HT1080 (cell line): Measurements from ENCODE around the gene DQX1.

DNA sequence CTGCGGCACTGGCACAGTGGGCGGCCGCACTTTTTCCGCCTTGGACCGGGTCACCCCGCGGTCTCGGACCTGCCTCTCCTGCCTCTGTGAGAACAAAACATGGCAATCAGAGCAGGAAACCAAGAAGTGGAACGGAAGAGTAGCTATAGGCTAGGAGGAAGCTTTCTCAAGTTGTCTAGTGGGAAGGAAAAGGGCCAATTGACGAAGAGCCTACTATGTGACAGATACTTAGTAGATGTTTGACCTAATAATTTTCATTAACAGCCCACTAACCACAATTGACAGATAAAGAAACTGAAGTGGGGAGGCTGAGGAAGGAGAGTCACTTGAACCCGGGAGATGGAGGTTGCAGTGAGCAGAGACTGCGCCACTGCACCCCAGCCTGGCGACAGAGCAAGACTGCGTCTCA, 5.3 kb downstream of the C2orf81 start:
RAMPAGE:
- cytosol, long total RNA = no peak
- long total RNA = no peak
- nucleus, long total RNA = no peak

DNA sequence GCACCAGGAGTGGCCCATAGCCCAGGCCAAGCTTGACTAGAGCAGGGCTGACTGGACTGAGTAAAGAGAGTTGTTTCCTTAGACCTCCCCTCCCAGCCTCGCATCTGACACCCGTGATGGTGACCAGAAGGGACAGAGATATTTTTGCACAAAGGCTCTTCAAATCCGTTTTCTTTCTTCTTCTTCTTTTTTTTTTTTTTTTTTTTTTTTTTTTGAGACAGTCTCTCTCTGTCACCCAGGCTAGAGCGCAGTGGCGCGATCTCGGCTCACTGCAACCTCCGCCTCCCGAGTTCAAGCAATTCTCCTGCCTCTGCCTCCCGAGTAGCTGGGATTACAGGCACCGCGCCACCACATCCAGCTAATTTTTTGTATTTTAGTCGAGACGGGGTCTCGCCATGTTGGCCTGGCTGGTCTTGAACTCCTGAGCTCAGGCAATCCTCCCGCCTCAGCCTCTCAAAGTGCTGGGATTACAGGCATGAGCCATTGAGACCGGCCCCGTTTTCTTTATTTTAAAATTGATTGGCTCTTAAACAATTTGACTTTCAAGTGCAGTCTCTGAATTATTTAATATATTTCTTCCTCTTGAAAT, 738 bp downstream of the C2orf81 start:
RAMPAGE:
- cytosol, long total RNA = no peak
- long total RNA = no peak
- nucleus, long total RNA = no peak

RAMPAGE:
- cytosol, long total RNA = no peak
- long total RNA = no peak
- nucleus, long total RNA = no peak
Measured at GRCh38 chr2:74460198-74460940, 2.1 kb downstream of the WBP1 start.

DNA sequence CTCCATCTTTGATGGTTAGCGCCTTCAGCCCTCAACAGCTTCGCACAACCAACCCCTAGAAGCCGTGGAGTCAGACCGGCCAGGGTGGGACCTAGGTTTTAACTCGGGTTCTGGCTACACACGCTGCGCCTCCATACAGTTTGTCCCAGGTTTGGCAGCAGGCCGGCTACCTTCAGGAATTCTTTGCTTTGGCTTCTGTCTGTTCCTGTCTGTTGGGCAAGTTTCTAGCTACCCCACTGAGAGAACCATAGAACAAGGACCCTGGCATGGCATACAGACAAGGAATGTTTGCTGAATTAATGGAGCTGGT, 3.4 kb downstream of the PCGF1 start:
RAMPAGE:
- cytosol, long total RNA = no peak
- long total RNA = no peak
- nucleus, long total RNA = no peak

DNA sequence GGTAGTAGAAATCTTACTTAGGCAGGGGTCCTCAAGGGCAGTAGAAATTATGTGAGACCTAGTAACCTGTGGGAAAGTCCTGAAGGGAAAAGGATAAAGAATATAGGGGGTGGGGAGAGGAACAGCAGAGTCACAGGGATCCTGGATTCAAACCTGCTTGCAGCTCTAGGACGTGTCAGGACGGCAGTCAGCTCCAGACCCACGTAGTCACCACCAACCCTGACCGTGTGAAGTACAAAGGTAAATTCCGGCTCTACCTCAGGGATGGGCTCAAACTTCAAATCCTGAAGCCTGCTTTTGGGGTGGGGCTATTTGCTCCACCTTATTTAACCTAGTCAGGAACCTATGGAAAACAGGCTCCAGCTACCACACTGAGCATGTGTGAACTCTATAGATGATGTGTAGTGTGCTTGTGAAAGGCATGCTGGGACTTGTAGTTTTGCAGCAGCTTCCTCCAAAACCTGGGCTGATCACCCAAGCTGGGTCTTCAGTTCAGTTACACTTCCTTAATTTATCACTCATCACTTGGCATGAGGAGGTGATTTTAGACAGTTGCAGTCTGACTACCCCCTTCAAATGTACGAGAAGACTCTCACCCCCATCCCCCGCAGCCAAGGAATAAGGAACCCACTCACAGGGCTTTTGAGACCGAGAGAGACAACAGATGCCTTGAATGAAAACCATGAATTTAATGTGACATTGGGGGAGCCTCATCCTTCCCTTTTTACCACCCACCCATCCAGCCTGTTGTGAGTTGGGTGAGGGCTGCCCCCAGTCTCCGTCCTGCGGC, at the start of gene DQX1:
Gene DQX1, minus strand, starts transcription at position 249 of the 790 bp plus-strand sequence.
RAMPAGE:
- cytosol, long total RNA = no peak
- long total RNA = no peak
- nucleus, long total RNA = no peak

RAMPAGE:
- cytosol, long total RNA = no peak
- long total RNA = no peak
- nucleus, long total RNA = no peak
Measured at GRCh38 chr2:74529040-74529580, 396 bp downstream of the AUP1 start.

DNA sequence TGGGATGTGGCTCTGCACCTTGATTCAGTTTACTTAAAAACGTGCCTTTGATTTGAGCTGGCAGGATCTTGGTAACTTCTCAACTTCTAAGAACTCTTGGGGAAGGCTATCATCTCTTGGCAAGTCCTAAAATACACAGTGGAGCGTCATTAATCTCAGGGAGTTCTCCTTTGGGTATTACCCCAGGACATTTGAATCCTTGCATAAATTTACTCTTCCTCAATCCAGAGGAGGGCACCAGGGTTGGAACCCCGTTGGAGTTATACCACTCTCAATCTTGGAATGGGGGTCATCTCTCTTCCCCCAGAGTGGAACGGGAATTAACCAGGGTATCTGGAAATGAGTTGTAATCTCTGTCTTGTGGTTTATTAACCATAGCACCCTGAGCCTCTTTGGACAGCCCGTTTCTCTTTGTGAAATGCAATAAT, 2.1 kb downstream of the HK2 start:
RAMPAGE:
- cytosol, long total RNA = no peak
- long total RNA = no peak
- nucleus, long total RNA = no peak

GRCh38 chr2:74837371-74837719, 3.4 kb downstream of the HK2 start:
RAMPAGE:
- cytosol, long total RNA = no peak
- long total RNA = no peak
- nucleus, long total RNA = no peak

DNA sequence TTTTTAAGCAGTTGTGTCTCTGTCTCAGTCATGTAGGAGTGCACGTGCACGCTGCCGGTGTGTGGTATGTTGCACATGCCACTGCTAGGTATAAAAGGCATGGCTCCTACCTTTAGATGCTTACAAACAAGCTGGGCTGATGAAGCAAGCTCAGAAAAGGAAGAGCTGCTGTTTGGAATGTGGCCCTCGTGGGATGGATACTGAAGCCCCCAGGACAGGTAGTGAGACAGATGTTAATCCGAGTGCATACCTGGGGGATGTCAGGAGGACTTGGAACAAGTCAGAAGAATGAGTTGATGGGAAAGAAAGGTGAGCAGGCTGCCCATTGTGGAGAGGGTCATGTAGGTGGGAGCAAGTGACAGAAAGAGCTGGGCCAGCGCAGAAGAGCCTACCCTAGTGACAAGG, 49.2 kb downstream of the HK2 start:
RAMPAGE:
- cytosol, long total RNA = no peak
- long total RNA = no peak
- nucleus, long total RNA = no peak

GRCh38 chr2:74919784-74920330, 38.6 kb upstream of the POLE4 start:
RAMPAGE:
- cytosol, long total RNA = no peak
- long total RNA = no peak
- nucleus, long total RNA = no peak

GRCh38 chr2:75516354-75516862, 44.3 kb downstream of the EVA1A start:
RAMPAGE:
- cytosol, long total RNA = no peak
- long total RNA = no peak
- nucleus, long total RNA = no peak

GRCh38 chr2:75602568-75603135, 41.9 kb upstream of the EVA1A start:
RAMPAGE:
- cytosol, long total RNA = no peak
- long total RNA = no peak
- nucleus, long total RNA = no peak

DNA sequence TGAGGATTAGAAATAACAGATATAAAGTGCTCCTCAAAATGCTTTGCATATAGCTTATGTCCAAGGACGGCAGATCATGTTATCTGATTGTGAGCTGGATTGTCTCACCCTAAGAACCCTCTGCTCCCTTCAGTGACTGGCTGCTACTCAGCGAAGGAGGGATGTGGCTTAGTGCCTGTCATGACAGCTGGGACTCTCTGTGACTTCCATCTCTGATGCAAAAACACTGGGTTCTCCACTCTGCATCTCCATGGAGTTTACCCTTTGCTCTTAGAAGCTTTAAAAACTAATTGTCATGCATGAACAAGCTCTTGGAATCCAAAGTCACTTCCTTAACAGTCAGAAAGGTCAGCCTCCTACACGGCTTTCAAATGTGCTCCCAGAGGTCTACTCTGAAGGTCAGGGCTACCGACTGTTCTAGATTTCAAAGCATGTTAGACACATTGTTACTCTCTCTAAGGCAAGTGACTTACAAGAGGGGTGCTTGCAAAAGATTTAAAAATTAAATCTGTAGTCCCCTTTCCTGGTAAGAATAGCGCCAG, 38.3 kb upstream of the MRPL19 start:
RAMPAGE:
- cytosol, long total RNA = no peak
- long total RNA = no peak
- nucleus, long total RNA = no peak

DNA sequence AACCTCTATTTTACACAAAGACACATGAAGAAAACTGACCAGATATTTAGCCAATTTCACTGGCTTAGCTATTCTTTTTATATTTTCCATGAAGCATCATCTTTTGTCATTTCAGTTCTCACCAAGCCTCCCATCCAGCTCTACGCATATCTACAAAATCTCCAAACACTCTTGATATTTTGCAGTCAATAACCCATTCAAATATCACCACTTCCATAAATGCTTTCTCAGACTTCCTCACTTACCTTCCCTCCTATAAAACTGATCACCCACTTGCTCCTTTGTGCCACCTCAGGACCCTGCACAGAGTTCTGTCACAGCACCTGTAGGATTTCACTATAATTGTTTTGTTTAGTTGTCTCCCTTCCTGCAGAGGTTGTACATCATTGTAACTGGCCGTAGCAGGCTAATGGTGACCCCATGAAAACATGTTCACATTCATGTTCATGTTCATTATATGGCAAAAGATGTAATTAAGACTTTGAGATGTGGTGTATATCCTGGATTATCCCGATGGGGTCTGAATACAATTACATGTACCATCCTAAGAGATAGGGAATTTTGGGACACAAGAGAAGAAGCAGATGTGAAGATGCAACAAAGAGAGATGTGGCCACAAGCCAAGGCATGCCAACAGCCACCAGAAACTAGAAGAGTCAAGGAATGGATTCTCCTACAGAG, 13.3 kb downstream of the GCFC2 start:
RAMPAGE:
- cytosol, long total RNA = no peak
- long total RNA = no peak
- nucleus, long total RNA = no peak

DNA sequence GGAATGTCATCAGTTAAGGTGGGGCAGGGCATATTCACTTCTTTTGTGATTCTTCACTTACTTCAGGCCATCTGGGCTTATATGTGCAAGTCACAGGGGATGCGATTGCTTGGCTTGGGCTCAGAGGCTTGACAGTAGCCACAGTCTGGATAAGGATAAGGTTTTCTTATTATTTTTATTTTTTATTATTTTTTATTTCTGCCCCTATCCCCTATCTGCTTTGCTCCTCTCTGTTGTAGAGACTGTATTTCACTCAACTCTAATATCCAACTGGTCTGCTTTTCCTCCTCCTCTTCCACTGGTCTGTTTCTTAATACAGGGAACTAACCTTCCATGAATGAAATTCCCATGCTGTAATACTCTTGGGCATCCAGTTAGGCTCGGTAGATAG, 868.9 kb upstream of the GCFC2 start:
RAMPAGE:
- cytosol, long total RNA = no peak
- long total RNA = no peak
- nucleus, long total RNA = no peak

GRCh38 chr2:78260073-78260348, 737.8 kb upstream of the LRRTM4 start:
RAMPAGE:
- cytosol, long total RNA = no peak
- long total RNA = no peak
- nucleus, long total RNA = no peak

GRCh38 chr2:78708272-78708666, 317.2 kb upstream of the REG3G start:
RAMPAGE:
- cytosol, long total RNA = no peak
- long total RNA = no peak
- nucleus, long total RNA = no peak

RAMPAGE:
- cytosol, long total RNA = no peak
- long total RNA = no peak
- nucleus, long total RNA = no peak
Measured at GRCh38 chr2:78915832-78916266, 109.7 kb upstream of the REG3G start.

DNA sequence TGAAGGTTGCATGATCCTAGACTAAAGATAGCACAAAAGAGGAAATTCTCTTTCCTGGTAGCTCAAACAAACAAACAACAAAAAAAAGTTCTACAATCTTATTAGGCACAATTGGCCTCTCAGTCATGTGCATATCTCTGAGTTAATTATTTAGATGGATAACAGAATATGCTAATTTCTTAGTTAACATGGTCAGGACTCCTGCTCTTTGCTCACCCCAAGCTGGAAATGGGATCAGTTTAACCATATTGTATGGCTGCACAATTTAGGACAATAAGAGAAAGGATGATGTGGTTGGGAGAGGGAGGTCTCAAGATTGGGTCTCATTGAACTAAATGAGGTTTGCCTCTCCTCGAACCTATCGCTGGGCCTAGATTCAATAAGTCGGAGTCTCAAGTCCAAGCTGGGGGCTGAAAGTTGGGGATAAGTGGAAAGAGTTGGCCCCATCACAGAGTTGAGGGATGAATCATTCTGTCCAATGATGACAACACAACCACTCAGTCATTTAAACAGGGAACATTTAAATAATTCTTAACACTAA, 350.3 kb downstream of the CTNNA2 start:
RAMPAGE:
- cytosol, long total RNA = no peak
- long total RNA = no peak
- nucleus, long total RNA = no peak

GRCh38 chr2:80520295-80520693, 215.7 kb upstream of the LRRTM1 start:
RAMPAGE:
- cytosol, long total RNA = no peak
- long total RNA = no peak
- nucleus, long total RNA = no peak